Breast (tissue), 4 donors: Measurements from ENCODE around the gene TCF12.

DNA sequence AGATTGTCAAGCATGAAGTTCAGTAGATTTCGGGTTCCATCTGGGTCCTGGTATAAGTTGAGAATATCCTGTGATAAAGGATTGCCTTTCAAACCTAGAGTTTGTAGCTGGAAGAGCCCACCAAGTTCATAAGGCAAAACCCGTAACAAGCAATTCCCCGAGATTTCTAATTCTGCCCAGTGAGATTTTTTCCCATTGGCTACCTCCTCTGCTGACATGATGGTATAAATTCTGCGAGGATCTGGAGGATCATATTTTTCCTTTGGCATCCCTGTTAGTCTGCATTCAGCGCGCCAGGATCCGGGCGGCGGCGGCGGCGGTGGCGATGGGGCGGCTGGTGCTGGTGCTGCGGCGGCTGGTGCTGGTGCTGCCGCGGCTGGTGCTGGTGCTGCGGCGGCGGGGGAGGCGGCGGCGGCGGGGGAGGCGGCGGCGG lies 13.5 kb upstream of the NEDD4 start:
- PRO-cap, 3 experiments, result no peak in any of the 3 experiments
- RRBS, result no CpG with 5 or more reads among the region's 28 CpGs

GRCh38 chr15:56230040-56230503 lies 13.6 kb downstream of the RFX7 start:
- PRO-cap, 3 experiments, result no peak in any of the 3 experiments
- RRBS, result no CpG with 5 or more reads among the region's 1 CpG

DNA sequence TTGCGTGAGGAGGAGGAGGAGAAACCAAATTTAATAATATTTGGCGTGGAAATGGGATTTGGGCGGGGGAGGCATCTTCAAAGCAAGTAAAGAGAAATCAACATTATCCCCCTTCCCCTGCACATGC lies 289 bp upstream of the RFX7 start:
- PRO-cap, 3 experiments, result no peak in any of the 3 experiments
- RRBS, result no CpG with 5 or more reads among the region's 3 CpGs

GRCh38 chr15:56468418-56468960 lies 3.6 kb upstream of the MNS1 start:
- PRO-cap, 3 experiments, result no peak in any of the 3 experiments
- RRBS, result no CpG with 5 or more reads among the region's 2 CpGs

- PRO-cap, 3 experiments, result no peak in any of the 3 experiments
- RRBS, result no CpG with 5 or more reads among the region's 5 CpGs
Measured at GRCh38 chr15:56832188-56832581, 86.3 kb upstream of the TCF12 start.

DNA sequence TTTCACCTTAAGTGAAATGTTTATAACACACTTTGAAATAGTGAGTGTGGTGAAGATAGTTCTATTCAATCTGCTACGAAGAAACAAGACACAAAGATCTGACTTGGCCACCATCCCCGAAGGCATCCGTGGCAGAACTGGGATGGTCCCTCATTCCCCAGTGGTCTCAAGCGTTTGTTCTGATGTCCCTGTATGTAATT lies 32.2 kb upstream of the TCF12 start:
- PRO-cap, 3 experiments, result no peak in any of the 3 experiments
- RRBS, result no CpG with 5 or more reads among the region's 4 CpGs

- PRO-cap, 3 experiments, result peak in 3 of 3 experiments; most common plus-strand start chr15:56918675 (in 3); most common minus-strand start chr15:56918472 (in 3)
- RRBS, result 1% methylated on average over 41 of the region's 81 CpGs
Measured at GRCh38 chr15:56918227-56918955, at the start of gene TCF12. TSS of gene TCF12 (plus strand) at chr15:56918644.

- PRO-cap, 3 experiments, result no peak in any of the 3 experiments
- RRBS, result 6% methylated on average over 1 of the region's 13 CpGs
Measured at GRCh38 chr15:56919768-56920044, 1.3 kb downstream of the TCF12 start.

DNA sequence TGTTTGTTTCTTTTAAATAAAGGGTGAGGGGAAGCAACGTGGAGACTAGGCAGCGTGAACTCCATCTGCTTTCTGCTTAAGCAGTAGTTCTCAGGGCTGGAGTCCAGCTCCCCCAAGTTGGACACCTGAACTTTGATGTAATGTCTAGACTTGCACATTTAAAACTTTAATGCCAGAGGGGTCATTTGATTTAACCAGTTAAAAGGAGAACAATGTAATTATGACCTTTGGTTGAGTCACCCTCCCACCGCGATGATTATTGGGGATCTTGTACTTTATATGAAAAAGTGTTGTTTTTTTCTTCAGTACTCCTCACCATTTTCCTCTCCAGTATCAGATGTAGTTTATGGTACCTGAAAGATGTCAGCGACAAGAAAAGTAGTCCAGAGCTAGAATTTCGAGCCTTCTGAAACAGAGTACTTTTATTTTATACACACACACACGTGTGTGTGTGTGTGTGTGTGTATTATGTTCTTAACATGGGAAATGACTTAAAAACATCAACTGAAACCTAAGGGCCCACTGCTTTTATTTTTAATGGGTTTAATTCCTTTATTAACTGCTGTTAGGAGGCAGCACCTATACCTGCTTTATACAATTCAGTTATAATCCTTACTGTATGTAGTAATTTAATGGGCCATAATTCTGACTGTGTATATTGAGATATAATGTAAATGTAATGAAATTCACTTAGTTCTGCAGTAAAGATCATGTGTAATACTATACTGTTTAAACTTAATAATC lies 1.8 kb downstream of the TCF12 start:
- PRO-cap, 3 experiments, result peak in 1 of 3 experiments; most common minus-strand start position 74 of the sequence (in 1)
- RRBS, result no CpG with 5 or more reads among the region's 7 CpGs

- PRO-cap, 3 experiments, result no peak in any of the 3 experiments
- RRBS, result no CpG with 5 or more reads among the region's 2 CpGs
Measured at GRCh38 chr15:56933001-56933888, 14.8 kb downstream of the TCF12 start.

- PRO-cap, 3 experiments, result no peak in any of the 3 experiments
- RRBS, result no CpG with 5 or more reads among the region's 2 CpGs
Measured at GRCh38 chr15:56962839-56963677, 44.6 kb downstream of the TCF12 start.

- PRO-cap, 3 experiments, result no peak in any of the 3 experiments
- RRBS, result no CpG with 5 or more reads among the region's 3 CpGs
Measured at GRCh38 chr15:57031408-57032019, 113.1 kb downstream of the TCF12 start.

GRCh38 chr15:57296781-57297228 lies 79.5 kb upstream of the CGNL1 start:
- PRO-cap, 3 experiments, result no peak in any of the 3 experiments
- RRBS, result no CpG with 5 or more reads among the region's 6 CpGs

- PRO-cap, 3 experiments, result no peak in any of the 3 experiments
- RRBS, result no CpG with 5 or more reads among the region's 7 CpGs
Measured at GRCh38 chr15:57322084-57322474, 54.2 kb upstream of the CGNL1 start.

- PRO-cap, 3 experiments, result no peak in any of the 3 experiments
- RRBS, result no CpG with 5 or more reads among the region's 7 CpGs
Measured at GRCh38 chr15:57607568-57608242, 16.0 kb downstream of the MYZAP start.

GRCh38 chr15:57747164-57747614 lies 40.7 kb downstream of the POLR2M start:
- PRO-cap, 3 experiments, result peak in 3 of 3 experiments; most common minus-strand start chr15:57747309 (in 3)
- RRBS, result no CpG with 5 or more reads among the region's 11 CpGs

DNA sequence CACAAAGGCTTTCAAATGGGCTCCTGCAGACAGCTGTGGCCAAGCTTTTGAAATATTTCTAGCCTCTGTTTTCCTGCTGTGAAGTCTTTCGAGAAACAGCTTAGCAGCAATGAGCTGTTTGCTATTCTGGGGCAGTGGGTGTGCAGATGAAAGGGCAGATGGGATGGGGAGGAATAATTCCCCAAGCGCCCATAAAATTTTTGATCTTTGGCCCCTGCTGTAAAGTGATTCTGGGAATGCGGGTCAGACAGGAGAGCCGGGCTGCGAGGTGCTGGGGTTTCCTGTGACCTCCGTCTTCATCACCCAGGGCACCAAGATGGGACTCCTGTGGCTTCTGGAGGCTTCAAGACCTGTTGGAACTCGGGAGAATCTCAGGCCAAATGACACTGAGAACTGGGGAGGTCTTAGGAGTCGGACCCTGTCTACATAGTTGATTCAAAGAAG lies 86.2 kb downstream of the POLR2M start:
- PRO-cap, 3 experiments, result no peak in any of the 3 experiments
- RRBS, result no CpG with 5 or more reads among the region's 8 CpGs

DNA sequence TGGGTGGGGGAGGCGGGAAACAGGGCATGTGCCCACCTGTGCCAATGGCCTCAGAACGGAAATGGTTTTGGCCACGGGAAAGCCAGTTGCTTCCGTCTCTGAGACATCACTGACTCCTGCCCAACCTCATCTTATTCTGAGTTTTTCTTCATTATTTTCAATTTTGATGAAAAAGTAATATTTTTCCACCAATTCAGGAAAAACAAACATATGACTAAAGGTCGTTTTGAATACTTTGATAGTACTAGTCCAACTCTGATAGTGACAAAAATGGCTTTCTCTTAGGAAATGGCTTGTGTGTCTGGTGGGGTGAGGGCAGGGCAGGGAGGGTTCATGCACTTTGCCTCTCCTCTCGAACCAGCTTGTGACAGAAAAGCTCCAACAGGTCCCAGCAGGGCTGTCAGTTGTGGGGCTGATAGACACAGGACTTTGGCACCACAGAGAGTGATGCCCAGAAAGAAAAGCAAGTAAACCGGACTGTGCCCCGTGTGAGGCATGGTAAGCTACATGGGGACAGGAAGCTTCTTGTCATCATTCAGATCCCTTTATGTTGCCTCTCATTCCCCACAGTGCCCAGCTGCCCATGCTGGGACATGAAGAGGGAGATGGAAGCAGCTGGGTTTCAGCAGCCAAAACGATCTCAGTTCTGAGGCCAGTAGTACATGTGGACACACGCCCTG lies 29.9 kb upstream of the LIPC start:
- PRO-cap, 3 experiments, result no peak in any of the 3 experiments
- RRBS, result no CpG with 5 or more reads among the region's 10 CpGs

- PRO-cap, 3 experiments, result no peak in any of the 3 experiments
- RRBS, result no CpG with 5 or more reads among the region's 10 CpGs
Measured at GRCh38 chr15:58432400-58432983, 701 bp downstream of the LIPC start.

DNA sequence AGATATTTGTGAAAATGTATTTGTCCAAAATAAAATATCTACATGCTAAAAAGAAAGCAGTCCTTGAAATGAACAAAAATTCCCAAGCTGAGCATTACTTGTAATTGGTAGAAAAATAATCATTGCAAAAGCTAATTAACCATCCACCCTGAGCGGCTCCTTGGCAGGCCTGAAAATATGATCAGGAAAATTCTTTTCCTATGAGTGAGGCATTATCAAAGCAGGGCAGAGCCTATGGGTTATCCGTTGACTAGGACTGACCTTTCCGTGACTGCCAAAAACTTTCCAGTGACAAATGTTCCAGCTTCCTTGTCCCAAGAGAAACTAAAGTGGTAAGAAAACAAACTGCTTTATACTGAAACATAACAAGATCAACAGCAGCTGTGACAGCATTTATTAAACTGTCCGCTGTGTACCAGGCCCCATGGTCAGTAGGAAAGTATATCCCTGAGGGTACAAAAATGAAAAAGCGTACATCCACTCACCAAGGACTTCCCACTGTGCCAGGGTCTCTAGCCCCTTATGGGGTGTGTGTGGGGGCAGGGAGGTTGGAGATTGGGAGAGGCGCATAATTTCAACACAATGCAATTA lies 8.4 kb downstream of the LIPC start:
- PRO-cap, 3 experiments, result no peak in any of the 3 experiments
- RRBS, result no CpG with 5 or more reads among the region's 6 CpGs